ENCODE results near the genes TSPAN13 and AGR3.

DNA sequence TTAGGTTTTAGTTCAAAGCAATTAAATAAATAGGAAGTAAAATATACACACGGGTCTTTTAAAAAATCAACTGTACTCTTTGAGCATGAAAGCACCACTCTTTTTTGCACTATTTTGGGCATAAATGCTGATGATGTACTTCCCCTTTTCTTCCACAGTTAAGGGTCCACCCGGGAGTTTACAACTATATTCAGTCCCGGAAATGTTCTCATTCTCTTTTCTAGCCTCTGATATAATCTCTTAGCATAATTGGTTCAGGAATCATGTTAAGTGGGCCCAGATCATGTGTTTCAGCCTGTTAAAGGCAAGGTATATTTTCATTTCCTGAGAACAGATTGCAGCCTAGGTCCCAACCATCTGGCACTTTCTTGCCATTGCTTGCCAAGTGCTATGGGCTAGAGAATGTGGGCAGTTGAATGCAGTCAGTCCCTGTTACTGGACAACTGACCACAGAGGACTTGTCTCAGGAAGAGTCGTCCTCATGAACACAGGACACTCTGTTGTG is 111.5 kb upstream of the GLCCI1 start:
- RRBS = no CpG with 5 or more reads among the region's 4 CpGs

DNA sequence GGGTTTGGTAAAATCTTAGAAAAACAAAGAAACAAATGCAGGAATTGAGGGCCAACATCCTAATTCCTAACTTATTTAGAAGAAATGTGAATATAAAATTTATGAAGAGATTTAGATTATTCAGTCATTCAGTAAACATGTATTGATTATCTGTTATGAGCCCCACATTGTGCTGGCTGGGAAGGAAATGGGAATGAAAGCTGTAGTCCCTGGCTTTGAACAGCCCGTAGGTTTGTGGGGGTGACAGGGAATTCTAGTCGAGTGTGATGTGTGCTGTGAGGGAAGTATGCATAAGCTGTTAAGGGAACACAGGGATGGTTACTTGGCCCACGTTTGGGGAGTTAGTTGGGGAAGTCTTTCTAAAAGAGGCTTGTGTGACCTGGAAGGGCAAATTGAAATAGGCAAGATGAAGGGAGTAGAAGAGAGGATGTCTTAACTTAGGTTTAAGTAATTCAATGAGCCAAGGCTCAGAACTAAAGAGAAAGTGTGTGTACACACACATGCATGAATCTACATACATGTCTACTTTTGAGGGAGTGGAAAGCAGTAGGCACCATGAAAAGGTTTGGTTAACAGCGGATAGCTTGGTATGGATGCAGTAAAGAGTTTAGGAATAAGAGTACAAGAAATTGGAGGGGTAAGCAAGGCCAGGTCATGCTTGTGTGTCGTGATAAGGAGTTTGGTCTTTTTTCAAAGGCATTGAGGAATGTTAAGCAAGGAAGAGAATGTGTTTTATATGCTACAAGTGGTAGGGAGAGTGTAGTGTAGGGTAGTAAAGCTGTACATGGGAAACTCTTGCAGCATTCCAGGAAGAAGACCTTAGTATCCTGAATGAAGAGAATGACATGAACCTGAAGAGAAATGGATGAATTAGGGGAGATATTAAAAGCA is 102.3 kb upstream of the GLCCI1 start:
- RRBS = no CpG with 5 or more reads among the region's 5 CpGs

- RRBS = no CpG with 5 or more reads among the region's 10 CpGs
Observed at GRCh38 chr7:8125575-8126523, 136.1 kb downstream of the ICA1 start.

- RRBS = no CpG with 5 or more reads among the region's 6 CpGs
Observed at GRCh38 chr7:8638002-8638339, 204.6 kb downstream of the NXPH1 start.

- RRBS = no CpG with 5 or more reads among the region's 1 CpG
Observed at GRCh38 chr7:9738270-9738489, 1201.8 kb downstream of the NDUFA4 start.

GRCh38 chr7:11540085-11540668 is 291.8 kb downstream of the THSD7A start:
- RRBS = no CpG with 5 or more reads among the region's 4 CpGs

GRCh38 chr7:12094457-12094954 is 116.6 kb upstream of the TMEM106B start:
- RRBS = no CpG with 5 or more reads among the region's 4 CpGs

- RRBS = no CpG with 5 or more reads among the region's 10 CpGs
Observed at GRCh38 chr7:12431926-12432412, 28.3 kb upstream of the VWDE start.

DNA sequence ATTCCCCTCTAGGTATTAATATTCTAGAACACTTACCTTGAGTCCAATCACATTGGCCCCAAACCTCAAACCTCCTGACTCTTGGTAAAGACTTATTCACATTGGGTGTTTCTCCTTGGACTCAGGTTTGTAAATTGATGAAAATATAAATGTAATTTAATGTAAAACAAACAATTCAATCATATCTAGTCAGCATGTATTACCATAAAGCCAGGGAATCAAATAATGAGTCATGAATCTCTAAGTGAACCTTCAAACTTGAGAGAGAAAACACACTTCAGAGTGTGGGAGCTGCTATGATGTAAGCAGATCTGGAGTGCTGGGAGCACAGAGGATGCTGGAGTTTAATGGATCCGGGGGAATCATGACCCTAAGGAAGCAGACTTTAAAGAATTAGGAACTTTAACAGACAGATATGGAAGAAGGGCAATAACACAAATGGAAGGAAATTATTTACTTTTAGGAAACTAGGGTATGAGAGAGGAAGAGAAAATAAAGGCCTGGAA is 5.2 kb upstream of the SCIN start:
- RRBS = no CpG with 5 or more reads among the region's 1 CpG

- RRBS = no CpG with 5 or more reads among the region's 8 CpGs
Observed at GRCh38 chr7:12771468-12772044, 84.1 kb downstream of the ARL4A start.

GRCh38 chr7:12931413-12931816 is 244.0 kb downstream of the ARL4A start:
- RRBS = no CpG with 5 or more reads among the region's 18 CpGs

- RRBS = no CpG with 5 or more reads among the region's 4 CpGs
Observed at GRCh38 chr7:13985904-13986730, 3.3 kb downstream of the ETV1 start.

- RRBS = no CpG with 5 or more reads among the region's 3 CpGs
Observed at GRCh38 chr7:14154910-14155123, 165.4 kb upstream of the ETV1 start.

DNA sequence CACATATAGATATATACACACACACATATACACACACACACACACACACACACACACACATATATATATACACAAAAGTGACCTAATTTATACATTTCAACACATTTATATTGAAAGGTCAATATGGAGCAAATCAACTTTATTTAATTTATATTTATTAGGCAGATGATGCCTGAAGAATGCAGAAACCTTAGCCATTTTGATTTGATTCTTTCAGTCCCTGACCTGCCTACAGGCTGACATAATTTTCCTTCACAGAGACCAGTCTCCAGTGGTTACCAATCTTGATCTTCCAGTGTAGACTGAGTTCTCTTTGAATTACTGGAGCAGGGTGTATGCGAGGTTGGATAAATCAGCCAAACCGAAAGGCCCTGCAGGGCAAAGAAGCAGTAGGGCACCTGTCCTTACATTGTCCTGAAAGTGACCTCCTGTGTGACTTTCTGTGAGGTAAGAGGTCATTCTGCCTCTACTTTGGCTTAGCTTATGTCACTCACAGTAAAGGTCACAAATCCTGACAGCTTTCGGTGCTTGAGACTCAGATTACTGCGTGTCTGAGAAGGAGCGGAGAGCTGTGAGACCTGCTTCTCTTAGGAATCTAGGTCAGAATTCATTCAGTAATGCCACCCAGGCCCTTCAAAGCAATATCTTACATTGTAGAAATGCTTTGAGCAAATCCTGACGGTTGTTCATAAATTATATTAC is 252.6 kb upstream of the ETV1 start:
- RRBS = no CpG with 5 or more reads among the region's 6 CpGs

- RRBS = no CpG with 5 or more reads among the region's 5 CpGs
Observed at GRCh38 chr7:15667859-15668323, 18.6 kb downstream of the MEOX2 start.

DNA sequence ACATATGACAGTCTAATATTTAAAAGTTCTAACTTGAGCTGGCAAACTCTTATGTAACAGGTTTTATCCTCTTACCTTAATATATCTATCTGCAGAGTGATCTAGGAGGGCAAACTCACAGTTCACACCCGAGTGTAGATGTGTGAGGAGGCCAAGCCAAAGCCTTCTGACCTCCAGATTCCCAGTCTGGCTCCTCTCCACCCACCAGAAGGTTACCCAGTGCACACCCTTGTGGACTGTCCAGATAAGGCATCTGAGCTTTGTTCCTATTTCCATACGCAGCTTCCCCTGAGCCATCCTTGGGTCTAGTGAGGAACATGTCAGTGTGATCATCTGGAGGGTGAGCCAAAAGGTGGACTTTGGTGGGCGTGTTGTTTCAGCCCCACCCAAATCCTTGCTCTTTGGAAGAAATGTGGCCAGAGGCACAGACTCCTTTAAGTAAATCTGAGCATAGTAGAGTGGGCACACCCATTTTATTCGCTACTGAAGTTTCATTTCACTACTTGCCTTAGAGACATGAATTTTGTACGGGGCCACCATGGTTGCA is 203.1 kb upstream of the MEOX2 start:
- RRBS = no CpG with 5 or more reads among the region's 5 CpGs

GRCh38 chr7:16753268-16754337 is at the start of gene TSPAN13:
TSPAN13 (plus strand) TSS chr7:16753755.
- RRBS = 1% methylated on average over 18 of the region's 82 CpGs

DNA sequence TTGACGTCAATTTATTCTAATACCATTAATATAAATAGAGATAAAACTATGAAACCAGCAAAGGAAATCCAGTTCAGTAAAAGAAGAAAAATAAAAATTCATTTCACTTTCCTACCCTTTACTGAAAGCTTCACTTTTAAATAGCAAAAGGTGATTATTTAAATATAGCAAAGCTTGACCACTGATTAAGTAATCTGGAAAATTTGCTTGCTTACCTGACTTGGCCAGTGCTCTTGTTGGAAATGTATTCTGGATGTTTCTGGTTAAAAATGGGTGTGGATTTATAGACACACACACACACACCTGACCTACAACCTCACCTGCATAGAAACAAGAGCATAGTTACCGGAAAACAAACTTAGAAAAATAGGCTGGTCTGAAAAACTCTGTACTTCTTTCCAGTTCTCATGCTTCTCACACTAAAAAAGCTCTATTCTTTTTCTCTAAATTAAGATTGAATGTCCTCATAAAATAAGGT is at the start of gene AGR3:
TSS of gene AGR3 (minus strand) at position 255 of the 478 bp plus-strand sequence.
- RRBS = no CpG with 5 or more reads among the region's 2 CpGs

- RRBS = no CpG with 5 or more reads among the region's 2 CpGs
Observed at GRCh38 chr7:16935251-16935880, 53.6 kb upstream of the AGR3 start.